ENCODE measurements around the gene HMGA1.

- RRBS, 2 experiments: 2% methylated on average over 9 of the region's 48 CpGs
These were observed at the start of gene HMGA1 for GRCh38 chr6:34236451-34236967. TSS of gene HMGA1 (plus strand) at chr6:34236873.

DNA sequence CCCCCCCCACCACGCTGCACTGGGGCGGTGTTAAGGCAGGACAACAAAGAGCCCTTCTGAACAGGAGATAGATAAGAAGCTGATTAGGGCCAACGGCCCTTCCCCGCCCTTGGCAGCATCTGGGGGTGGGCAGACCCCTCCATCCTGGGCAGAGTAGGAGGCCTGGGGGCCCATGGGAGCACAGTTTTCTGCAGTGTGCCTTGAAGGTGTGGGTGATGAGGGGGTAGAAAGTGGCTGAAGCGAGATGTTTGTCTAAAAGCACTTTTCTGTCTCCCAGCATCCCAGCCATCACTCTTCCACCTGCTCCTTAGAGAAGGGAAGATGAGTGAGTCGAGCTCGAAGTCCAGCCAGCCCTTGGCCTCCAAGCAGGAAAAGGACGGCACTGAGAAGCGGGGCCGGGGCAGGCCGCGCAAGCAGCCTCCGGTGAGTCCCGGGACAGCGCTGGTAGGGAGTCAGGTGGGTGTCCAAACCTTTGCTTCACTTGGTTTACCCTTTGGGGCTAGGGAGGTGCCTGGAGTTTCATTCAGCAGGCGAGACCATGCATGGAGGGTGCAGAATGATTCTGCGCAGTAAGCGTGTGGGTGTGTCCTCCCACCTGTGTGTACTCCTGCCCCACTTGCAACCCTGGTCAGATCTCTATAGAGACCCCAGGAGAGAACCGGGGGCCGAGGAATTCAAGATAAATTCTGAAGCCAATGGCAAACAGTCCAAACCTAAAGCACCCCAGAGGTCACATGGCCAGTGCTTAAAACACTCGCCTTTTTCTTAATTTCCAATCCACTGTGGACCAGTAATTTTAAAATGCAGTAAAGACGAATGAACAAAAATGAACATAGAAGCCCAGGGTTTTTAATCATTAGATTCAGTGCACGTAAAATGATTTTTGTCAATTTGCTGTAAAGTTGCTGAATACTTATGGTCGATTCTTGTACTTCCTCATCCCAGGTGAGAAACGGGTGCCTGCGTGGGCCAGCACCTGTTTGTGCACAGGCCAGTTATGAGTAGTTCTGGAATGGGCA lies 4.1 kb downstream of the HMGA1 start:
- RRBS, 2 experiments: no CpG with 5 or more reads among the region's 26 CpGs

- RRBS, 2 experiments: no CpG with 5 or more reads among the region's 9 CpGs
These were observed 2.3 kb downstream of the SMIM29 start for GRCh38 chr6:34246259-34247143.

GRCh38 chr6:34370184-34370873 lies 22.1 kb downstream of the NUDT3 start:
- RRBS, 2 experiments: no CpG with 5 or more reads among the region's 8 CpGs

- RRBS, 2 experiments: no CpG with 5 or more reads among the region's 11 CpGs
These were observed 11.1 kb downstream of the RPS10 start for GRCh38 chr6:34414376-34415618.

DNA sequence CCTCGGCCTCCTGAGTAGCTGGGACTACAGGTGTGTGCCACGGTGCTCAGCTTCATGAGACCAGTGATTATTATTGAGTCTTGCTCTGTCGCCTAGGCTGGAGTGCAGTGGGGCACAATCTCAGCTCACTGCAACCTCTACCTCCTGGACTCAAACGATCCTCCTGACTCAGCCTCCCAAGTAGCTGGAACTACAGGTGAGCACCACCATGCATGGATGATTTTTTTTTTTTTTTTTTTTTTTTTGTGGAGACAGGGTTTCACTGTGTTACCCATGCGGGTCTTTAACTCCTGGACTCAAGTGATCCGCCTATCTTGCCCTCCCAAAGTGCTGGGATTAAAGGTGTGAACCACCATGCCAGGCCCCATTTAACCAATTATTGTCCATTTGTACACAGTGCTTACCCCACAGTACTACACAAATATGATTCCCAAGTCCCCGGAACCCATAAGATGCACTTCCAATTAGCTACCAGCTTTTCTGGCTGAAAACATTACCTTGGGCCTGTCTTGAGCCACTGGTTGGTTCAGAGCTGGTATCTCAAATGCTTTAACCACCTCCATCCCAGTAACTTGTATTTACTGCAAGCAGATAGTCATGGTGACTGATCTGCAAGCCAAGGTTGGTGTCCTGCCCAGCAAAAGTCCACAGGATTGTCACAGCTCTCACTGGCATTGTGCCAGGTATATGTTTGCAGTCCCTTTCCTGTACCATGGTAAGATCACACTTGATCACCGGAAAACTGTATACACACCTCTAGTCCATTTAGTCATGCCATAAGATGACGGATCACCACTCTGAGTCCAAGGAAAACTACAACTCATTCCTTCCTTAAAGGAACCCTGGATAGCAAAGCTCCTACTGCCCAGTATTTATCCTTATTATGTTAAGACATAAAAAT lies 10.0 kb downstream of the RPS10 start:
- RRBS, 2 experiments: no CpG with 5 or more reads among the region's 9 CpGs

- RRBS, 2 experiments: no CpG with 5 or more reads among the region's 7 CpGs
These were observed 18.9 kb downstream of the PACSIN1 start for GRCh38 chr6:34484781-34485231.

- RRBS, 2 experiments: no CpG with 5 or more reads among the region's 7 CpGs
These were observed 382 bp upstream of the SPDEF start for GRCh38 chr6:34556531-34556891.

- RRBS, 2 experiments: no CpG with 5 or more reads among the region's 8 CpGs
These were observed 3.7 kb upstream of the SPDEF start for GRCh38 chr6:34559800-34560276.

- RRBS, 2 experiments: no CpG with 5 or more reads among the region's 6 CpGs
These were observed 31.5 kb upstream of the SPDEF start for GRCh38 chr6:34587446-34588194.

DNA sequence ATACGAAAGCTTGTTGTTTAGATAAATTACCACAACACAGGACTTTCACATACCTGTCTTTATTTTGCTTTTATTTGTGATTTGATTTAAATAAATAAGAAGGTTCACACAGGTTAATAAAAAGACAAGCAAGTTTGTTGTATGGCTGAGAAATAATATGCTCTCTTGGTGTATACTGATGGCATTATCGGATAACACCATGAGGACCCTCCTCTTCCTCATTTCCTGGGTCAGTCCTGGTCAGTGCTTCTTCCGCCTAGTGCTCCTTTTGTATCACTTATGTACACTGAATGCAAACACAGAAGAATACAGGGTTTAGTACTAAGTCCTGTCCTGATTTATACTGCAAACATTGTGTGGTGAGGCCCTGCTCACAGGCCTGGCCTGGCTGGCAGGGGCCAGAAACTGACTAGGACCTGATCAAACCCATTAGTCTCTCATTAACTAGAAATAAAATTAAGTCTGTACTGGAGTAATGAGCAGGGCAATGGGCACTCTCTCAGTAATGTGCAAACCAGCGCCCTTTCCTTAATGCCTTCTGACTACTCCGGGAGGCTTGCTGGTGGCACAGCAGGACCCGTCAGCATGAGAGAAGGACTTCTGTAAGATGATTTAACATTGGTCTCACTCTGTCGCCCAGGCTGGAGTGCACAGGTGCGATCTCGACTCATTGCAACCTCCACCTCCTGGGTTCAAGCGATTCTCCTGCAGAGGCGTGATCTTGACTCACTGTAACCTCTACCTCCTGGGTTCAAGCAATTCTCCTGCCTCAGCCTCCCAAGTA lies 39.7 kb upstream of the SPDEF start:
- RRBS, 2 experiments: no CpG with 5 or more reads among the region's 11 CpGs

DNA sequence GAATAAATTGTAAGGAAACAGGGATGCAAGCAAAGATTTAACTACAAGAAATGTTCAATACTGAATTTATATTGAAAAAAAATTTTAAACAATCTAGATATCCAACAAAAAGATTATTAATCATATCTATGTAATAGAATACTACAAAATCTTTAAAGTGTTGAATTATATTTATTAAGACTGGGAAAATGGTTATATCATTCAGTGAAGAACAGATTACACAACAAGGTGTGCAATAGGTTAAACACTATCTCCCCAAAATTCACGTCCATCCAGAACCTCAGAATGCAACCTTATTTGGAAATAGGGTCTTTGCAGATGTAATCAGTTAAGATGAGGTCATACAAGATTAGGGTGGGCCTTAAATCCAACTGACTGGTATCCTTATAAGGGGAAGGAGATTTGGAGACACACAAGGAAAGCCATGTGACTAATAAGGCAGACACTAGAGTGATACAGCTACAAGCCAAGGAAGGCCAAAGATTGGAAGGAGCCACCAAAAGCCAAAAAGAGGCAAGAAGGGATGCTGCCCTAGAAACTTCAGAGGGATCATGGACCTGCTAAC lies 17.1 kb downstream of the ILRUN start:
- RRBS, 2 experiments: no CpG with 5 or more reads among the region's 1 CpG

DNA sequence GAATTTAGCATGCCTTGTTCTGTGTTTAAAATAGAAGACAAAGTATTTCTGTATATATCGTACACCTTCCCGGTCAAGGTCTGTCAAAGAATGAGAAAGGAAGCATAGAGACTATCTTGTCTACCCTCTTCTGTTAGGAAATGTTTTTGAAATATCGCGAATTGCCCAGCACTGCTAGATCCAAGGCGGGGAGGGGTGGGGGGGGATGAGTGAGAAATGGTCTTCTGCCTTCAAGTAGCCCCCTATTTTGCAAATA lies 825 bp upstream of the ILRUN start:
- RRBS, 2 experiments: no CpG with 5 or more reads among the region's 5 CpGs

GRCh38 chr6:34740311-34741039 lies 16.8 kb upstream of the SNRPC start:
- RRBS, 2 experiments: no CpG with 5 or more reads among the region's 10 CpGs

GRCh38 chr6:34981475-34982065 lies 92.5 kb downstream of the ANKS1A start:
- RRBS, 2 experiments: no CpG with 5 or more reads among the region's 13 CpGs

DNA sequence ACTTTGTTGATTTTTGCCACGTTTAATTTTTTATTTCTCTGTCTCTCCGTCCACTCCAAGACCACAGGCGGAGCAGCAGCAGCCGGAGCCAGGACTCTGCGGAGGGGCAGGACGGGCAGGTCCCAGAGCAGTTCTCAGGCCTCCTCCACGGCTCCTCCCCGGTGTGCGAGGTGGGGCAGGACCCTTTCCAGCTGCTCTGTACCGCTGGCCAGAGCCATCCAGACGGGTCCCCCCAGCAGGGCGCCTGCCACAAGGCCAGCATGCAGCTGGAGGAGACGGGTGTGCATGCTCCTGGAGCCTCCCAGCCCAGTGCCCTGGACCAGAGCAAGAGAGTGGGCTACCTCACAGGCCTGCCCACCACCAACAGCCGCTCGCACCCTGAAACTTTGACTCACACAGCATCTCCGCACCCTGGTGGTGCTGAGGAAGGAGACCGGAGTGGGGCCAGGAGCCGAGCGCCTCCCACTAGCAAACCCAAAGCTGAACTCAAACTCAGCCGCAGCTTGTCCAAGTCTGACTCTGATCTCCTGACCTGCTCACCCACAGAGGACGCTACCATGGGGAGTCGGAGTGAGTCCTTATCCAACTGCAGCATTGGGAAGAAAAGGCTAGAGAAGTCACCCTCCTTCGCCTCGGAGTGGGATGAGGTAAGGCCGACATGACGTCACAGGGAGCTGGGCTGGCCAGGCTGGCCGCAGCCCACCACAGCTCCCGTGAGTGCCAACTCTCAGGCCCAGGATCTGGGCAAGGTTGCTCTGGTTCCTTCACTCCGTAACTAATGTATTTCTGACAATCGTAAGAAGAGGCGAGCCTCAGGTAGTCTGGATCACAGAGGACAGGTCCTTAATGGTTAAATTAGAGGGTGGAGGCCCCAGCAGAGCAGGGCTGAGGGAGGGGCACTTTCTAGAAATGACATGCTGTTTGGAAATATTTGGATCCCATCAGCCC lies 123.5 kb downstream of the TCP11 start:
- RRBS, 2 experiments: 89 to 93% methylated on average over 5 of the region's 31 CpGs

DNA sequence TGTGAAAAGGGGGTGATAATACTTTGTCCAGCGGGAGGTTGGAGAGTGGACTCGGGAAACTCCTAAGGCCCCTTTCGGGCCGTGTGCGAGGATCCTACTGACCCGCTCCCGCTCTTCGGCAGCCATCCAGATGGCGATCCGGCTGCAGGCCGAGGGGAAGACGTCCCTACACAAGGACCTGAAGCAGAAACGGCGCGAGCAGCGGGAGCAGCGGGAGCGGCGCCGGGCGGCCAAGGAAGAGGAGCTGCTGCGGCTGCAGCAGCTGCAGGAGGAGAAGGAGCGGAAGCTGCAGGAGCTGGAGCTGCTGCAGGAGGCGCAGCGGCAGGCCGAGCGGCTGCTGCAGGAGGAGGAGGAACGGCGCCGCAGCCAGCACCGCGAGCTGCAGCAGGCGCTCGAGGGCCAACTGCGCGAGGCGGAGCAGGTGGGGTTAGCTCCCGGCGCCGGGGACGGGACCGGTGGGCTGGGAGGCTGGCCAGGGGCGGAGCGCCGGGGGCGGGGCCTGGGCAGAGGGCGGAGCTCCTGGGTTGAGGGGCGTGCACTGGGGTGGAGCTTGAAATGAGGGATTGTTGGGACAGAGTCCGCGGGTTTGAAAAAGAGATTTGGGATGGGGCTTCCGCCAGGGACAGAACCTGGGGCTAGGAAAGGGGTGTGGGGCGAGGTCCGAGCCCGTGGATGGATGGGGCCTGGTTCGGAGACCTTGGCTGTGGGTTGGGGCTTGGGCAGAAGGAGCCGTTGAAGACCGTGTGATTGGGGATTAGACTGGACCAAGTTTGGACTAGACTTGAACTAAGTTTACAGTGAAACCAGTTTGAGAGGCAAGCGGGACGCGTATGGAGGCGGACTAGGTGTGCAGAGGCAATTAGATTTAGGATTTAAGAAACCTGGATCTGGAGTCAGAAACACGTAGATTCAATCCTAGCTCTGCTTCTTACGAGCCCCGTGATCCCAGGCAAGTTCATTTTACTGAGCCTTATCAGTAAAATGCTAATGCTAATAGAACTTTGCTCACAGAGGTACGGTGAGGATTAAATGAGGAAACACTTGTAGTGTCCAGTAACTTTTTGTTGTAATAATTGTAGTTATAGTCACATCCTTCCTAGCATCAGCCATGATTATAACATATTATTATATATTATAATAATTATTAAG lies 20.8 kb downstream of the DEF6 start:
- RRBS, 2 experiments: 78 to 92% methylated on average over 11 of the region's 65 CpGs

- RRBS, 2 experiments: no CpG with 5 or more reads among the region's 1 CpG
These were observed 14.2 kb upstream of the PPARD start for GRCh38 chr6:35328121-35328588.

- RRBS, 2 experiments: no CpG with 5 or more reads among the region's 4 CpGs
These were observed 2.1 kb downstream of the PPARD start for GRCh38 chr6:35344334-35344909.

- RRBS, 2 experiments: no CpG with 5 or more reads among the region's 6 CpGs
These were observed 17.8 kb downstream of the PPARD start for GRCh38 chr6:35359912-35360807.